Neural crest cell (in vitro differentiated cells): ENCODE results near the genes GGPS1 and ERO1B.

DNA sequence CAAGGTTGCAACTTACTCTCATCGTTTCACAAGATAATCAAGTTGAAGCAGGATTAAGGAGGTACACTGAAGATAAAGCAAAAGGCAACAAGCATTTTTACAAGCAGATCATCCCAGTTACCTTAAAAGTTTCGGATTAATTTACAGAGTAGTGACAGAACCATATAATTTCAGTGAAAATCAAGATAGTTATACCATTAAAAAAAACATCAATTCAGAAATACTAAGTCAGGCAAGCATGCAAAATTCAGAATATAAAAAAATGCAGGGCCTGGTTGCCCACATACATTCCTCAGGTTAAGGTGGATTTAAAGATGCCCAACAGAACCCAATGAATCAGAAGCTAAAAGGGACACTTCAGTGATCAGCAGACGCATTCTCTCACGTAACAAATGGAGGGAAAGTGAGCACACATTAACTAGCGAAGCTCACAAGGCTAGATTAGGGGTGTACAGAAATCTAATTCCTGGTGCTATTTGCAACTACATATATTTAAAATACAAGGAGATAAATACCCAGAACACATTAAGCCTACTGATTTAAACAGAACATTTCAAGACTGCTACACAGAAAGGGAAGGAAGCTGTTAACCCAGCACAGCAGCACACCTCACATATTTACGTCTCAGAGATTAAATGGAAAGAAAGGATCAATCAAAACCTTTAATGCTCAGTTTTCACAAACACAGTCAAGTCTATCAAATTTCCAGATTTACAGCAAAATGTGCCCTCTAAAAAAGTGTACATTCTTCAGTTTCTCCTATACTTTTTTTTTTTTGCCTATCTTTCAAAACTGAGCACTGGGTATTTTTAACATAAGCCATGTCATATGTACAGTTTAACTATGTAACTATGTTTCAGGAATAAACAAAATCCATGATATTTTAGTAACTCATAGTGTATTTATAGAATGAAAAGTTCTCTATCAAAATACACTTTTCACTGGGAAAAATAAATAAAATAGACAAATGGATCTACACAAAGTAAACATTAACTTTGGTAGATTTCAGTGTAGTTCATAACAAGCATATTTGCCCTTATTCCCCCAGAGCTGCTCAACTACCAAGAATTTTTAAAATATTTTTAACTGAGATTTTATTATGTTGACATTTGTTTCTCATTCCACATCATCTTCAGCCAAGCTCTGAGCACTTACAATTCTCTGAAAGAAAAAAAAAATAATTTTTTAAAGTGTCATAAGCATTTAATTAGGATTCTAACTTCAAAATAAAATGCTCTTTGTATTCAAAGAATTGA is 17.3 kb downstream of the TOMM20 start:
- PRO-cap = no peak

DNA sequence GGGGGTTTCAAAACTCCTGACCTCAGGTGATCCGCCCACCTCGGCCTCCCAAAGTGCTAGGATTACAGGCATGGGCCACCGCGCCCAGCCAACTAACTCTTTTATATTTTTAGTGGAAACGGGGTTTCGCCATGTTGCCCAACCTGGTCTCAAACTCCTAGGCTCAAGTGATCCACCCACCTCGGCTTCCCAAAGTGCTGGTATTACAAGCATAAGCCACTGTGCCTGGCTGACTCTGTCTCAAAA is 26.2 kb downstream of the ARID4B start:
- PRO-cap = no peak

- PRO-cap = no peak
Observed at GRCh38 chr1:235304790-235305663, 23.0 kb downstream of the ARID4B start.

DNA sequence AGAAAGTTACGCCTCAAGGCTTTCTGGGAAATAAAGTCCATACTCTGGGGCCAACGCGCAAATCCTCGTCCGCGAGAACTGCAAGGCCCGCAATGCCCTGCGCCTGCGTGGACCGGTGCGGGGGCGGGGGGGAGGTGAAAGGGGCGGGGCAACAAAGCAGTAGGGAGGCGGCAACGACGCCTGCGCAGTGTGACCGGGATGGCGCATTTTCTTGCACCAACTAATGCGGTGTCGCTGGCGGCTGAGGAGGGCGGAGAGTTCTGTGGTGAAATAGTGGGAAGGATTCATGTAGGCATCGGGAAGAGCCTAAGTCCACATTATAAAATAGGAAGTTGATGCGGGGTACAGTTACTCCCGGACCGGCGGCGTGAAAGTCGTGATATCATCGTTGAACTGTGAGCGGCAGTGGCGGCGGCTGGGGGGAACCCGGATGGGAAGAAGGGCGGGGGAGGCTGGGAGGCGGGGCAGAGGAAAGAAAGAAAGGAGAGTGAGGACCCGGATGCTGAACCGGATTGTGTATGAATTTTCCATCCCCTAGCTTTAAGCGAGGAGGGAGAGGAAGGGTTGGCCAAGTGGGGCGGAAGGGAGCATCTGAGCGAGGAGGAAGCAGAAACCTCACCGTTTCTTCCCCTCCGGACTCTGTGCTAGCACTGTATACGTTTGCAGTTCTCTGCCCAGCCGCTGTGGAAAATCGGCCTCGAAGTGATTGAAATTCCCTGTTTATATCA is at the start of gene GGPS1:
GGPS1 (plus strand) TSS at position 187 of the 728 bp plus-strand sequence.
- PRO-cap = bidirectional peak, plus-strand start at position 187 of the sequence, minus-strand start outside the sequence; bidirectional peak, plus-strand start at position 571 of the sequence, minus-strand start at position 410 of the sequence

- PRO-cap = no peak
Observed at GRCh38 chr1:235998820-235999238, 66.1 kb downstream of the NID1 start.

DNA sequence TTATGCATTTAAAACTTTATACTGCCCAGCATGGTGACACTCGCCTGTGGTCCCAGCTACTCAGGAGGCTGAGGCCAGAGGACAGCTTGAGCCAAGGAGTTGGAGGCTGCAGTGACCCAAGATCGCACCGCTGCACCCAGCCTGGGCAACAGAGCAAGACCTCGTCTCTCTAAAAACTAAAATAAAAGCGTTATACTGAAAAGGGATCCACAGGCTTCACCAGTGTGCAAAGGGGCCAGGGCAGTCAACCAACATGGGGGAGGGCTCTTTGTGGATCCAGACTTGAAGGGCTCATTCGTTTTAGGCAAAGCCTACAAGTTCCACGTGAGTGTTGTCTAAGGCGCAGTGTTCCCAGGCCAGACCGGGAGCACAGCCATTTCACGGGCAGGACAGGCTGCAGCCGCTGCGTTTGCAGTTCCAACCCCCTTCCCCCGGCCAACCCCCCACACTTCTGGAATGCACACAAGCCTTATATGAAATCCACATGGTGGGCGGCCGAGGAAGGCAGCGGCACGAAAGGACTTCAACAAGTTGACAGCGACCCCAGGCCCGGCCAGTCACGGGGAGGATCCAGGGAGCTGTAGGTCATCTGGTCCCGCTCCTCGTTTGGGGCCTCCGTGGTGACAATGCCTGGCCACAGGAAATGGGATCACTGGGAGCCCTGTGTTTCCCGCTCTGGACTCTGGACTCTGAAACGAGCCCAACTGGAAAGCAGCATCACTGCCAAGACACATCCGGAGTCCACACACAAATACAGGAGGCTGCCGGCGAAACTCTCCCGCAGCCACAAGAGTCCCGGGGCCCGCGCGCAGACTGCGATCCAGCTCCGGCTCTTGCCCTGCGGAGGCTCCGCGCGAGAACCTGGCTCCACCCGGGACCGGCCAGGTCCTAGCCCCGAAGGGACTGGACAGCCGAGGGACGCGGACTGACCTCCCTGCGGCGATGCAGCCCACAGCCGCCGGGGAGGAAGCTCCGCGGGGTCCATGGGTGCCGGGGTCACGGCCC is 970 bp downstream of the NID1 start:
- PRO-cap = unidirectional peak, plus-strand start at position 343 of the sequence; unidirectional peak, plus-strand start at position 377 of the sequence; unidirectional peak, plus-strand start at position 556 of the sequence; bidirectional peak, plus-strand start at position 717 of the sequence, minus-strand start at position 608 of the sequence

- PRO-cap = no peak
Observed at GRCh38 chr1:236090828-236091174, 25.9 kb upstream of the NID1 start.

DNA sequence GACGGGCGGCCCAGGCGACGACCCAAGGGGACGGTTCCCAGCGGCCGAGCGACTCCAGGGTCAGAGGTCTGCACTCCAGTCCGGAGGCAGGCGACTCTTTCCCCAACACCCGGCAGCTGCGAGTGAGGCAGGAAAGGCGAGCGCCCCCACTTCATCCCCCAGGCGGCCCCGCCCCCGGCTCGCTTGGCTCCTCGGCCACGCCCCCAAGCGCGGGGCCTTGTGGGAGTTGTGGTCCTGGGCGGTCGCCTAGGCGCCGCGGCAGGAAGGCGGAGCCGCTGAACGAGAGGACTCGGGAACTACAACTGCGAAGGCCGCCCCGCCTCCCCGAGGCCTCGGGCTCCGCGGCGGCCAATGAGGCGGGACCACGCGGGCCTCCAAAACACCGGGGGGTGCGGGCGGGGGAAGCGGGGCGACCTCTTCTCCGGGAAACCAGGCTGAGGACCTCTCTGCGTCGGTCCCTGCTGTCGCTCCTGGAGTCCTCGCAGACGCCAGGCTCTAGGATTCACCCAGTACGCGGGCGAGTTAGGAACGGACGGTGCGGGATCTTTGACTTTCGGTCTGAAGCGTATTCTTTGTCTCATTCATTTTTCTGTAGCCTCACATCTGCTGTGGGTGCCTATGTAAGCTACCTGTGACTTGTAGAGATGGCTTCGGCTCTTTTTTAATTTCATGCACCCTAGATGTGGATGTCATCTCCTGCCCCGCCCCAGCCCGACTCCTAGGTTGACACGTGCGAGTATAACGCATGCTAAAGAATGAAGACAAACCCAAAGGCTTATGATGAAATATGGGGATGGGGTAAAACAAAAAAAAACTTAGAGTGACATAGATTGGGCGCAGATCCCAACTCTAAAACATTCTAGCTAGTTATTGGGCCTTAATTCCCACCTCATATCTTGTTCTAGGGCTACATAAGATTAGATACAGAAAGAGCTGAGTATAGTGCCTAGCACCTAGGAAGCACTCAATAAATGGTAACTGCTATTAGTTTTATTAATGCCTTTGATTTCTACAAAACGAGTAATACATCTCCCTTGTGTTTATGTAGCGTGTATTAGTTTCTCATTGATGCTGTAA is at the start of gene ERO1B:
ERO1B (minus strand) TSS at position 124 of the 1,077 bp plus-strand sequence.
- PRO-cap = bidirectional peak, plus-strand start at position 382 of the sequence, minus-strand start at position 124 of the sequence

GRCh38 chr1:236555484-236556004 is 31.8 kb downstream of the LGALS8 start:
- PRO-cap = no peak

GRCh38 chr1:236762240-236762968 is 32.7 kb upstream of the MTR start:
- PRO-cap = no peak

- PRO-cap = no peak
Observed at GRCh38 chr1:237044065-237044675, 2.2 kb downstream of the RYR2 start.

GRCh38 chr1:237045131-237045602 is 3.2 kb downstream of the RYR2 start:
- PRO-cap = no peak

GRCh38 chr1:237146101-237146738 is 104.2 kb downstream of the RYR2 start:
- PRO-cap = no peak

GRCh38 chr1:238590142-238590524 is 699.4 kb upstream of the ZP4 start:
- PRO-cap = unidirectional peak, plus-strand start at chr1:238590387

DNA sequence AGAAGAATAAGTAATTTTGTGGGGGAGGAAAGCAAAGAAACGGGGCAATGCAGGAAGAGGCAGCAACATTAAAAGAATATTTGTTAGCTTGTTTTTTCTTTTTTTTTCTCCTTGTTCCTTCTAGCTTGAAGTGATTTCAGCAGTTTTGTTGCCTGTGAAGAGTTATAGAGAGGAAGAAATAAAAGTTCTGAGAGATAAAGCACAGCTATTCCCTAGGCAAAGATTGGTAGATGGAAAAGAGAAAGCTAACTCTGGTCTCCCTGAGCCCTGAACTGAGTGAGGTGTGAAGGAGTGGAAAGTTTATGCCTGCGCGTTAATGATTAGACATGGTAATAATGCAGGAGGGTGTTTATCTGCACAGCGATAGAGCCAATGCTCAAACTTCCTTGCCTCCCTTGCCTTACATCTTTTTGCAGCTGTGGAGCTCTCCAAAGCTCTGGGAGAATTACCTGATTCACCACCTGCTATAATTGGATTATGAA is 32.9 kb upstream of the CHRM3 start:
- PRO-cap = no peak

DNA sequence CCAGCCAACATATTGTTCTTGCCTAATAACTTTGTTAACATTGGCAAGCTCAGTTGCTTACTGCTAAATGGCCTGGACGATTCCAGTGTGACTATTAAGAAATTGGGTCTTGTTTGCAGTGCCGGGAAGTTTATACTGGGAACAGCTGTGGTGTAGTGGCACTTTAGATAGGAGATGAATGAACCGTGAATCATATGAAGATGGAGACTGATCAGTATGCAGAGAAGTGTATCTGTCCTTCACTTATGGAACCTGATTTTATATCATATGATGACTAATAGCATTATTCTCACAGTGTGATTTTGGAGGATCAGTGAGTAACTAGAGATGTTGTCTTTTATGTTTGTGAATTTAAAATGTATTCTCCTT is 3.4 kb downstream of the CHRM3 start:
- PRO-cap = no peak

- PRO-cap = no peak
Observed at GRCh38 chr1:239952740-239953327, 138.8 kb upstream of the FMN2 start.

DNA sequence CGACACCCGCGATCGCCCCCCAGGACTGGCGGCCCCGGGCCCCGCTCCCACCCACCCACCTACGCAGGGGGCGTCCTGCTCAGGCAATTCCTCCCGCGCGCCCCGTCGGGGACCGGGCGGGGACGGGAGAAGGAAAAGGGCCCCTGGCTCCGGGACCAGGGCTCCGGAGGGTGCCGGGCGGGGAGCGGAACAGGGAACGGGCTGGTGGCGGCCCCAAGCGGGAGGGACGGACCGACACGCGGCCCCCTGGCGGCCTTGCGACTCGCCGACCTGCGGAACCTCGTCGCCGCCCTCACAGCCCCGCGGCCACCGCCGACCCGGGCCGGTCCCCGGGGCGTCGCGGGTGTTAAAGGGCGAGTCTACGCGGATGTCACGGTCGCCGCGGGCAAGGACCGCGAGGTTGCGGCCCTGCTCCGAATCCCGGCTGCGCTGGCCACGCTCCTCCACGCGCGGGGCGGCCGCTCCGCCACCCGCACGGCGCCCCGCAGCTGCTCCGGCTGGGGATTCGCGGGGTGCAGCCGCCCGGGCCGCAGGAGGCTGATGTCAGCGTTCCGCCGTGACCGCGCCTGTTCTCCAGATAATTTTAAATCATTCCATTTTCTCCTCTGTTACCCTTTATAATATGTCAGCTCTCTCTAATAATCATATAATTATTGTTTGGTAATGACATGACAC is 93.8 kb upstream of the FMN2 start:
- PRO-cap = no peak

DNA sequence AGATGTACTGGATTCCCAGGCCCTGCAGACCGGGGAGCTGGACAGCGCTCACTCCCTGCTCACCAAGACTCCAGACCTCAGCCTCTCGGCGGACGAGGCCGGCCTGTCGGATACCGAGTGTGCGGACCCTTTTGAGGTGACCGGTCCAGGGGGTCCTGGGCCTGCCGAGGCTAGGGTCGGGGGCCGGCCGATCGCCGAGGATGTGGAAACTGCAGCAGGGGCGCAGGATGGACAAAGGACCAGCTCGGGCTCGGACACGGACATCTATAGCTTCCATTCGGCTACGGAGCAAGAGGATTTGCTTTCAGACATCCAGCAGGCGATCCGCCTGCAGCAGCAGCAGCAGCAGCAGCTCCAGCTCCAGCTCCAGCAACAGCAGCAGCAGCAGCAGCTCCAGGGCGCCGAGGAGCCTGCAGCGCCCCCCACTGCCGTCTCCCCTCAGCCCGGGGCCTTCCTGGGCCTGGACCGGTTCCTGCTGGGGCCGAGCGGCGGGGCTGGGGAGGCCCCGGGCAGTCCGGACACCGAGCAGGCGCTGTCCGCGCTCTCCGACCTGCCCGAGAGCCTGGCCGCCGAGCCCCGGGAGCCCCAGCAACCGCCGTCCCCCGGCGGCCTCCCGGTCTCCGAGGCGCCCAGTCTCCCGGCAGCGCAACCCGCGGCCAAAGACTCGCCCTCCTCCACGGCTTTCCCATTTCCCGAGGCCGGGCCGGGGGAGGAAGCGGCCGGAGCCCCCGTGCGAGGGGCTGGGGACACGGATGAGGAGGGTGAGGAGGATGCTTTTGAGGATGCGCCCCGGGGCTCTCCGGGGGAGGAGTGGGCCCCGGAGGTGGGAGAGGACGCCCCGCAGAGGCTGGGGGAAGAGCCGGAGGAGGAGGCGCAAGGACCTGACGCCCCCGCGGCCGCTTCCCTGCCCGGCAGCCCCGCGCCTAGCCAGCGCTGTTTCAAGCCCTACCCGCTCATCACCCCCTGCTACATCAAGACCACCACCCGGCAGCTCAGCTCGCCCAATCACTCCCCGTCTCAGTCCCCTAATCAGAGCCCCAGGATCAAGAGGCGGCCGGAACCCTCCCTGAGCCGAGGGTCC is 1.1 kb downstream of the FMN2 start:
- PRO-cap = bidirectional peak, plus-strand start at position 230 of the sequence, minus-strand start at position 105 of the sequence; bidirectional peak, plus-strand start at position 307 of the sequence, minus-strand start at position 268 of the sequence

- PRO-cap = no peak
Observed at GRCh38 chr1:240610623-240611094, 1.3 kb downstream of the GREM2 start.